ENCODE data around the gene TESMIN.

GRCh38 chr11:67633501-67634010, 3.8 kb upstream of the NUDT8 start:
- PRO-cap, result no peak

DNA sequence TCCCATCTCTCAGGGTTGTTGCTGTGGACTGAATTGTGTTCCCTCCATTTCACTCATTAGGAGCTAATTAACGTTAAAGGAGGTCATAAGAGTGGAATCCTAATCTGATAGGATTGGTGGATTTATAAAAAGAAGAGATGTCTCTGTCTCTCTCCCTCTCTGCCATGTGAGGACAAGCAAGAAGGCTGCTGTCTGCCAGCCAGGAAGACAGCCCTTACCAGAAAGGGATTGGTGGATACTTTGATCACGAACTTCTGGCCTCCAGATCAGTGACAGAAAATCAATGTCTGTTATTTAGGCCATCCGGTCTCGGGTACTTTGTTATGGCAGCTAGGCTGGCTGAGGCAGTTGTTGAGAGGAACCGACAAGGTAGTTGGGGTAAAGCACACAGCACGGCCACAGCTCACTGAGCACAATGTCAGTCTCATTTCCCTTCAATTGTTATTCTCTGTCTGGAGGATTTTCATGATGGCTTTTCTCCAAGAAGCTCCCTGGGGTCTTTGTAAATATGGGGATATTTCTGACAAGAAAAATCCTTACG, 72.8 kb upstream of the ALDH3B2 start:
- PRO-cap, result no peak

GRCh38 chr11:67991683-67992080, 12.2 kb downstream of the UNC93B1 start:
- PRO-cap, result no peak

- PRO-cap, result unidirectional peak, minus-strand start at chr11:68011238
These were observed 986 bp downstream of the ALDH3B1 start for GRCh38 chr11:68011124-68011501.

GRCh38 chr11:68043187-68044193, 4.7 kb downstream of the TCIRG1 start:
- PRO-cap, result no peak

GRCh38 chr11:68067625-68068350, 29.0 kb downstream of the TCIRG1 start:
- PRO-cap, result no peak

DNA sequence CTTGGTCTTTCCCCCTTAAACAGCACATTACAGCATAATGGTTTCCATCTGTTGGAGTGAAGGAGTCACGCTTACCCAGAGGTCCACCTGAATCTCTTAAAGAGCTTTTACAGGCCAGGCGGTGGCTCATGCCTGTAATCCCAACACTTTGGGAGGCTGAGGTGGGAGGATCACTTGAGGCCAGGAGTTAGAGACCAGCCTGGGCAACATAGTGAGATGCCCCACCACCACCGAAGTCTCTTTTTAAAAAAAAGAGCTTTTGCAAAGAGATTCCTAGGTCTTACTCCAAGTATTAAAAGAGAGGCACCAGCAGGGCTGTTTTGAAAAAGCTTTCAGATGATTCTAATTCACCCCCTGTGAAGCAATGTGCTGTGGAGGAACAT, 36.7 kb downstream of the TCIRG1 start:
- PRO-cap, result no peak

- PRO-cap, result no peak
These were observed 30.5 kb downstream of the CHKA start for GRCh38 chr11:68090504-68091173.

- PRO-cap, result no peak
These were observed 16.1 kb upstream of the LRP5 start for GRCh38 chr11:68296225-68296661.

DNA sequence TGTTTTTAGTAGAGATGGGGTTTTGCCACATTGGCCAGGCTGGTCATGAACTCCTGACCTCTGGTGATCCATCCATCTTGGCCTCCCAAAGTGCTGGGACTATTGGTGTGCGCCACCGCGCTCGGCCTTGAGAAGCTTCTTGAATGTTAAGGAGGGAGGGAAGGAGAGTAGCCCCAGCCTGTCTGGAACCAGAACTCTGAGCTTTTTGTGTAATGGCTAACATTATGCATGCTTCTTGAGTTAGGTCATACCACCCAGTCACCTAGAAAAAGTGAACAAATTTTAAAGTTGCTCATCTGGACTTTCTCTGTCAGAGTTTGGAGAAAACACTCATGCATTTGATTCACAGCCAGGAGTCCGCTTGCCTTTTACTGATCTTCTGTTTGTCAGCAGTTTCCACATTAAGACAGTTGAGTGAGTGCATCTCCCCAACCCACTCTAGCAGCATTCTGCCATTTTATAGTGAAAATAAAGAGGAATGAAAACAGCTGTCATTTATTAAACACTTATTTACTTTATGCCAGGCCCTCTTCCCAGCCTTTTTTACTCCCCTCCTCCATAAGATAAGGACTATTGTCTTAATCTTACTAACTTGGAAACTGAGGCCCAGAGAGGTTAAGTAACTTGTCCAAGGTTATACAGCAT, 82.1 kb downstream of the PPP6R3 start:
- PRO-cap, result no peak

DNA sequence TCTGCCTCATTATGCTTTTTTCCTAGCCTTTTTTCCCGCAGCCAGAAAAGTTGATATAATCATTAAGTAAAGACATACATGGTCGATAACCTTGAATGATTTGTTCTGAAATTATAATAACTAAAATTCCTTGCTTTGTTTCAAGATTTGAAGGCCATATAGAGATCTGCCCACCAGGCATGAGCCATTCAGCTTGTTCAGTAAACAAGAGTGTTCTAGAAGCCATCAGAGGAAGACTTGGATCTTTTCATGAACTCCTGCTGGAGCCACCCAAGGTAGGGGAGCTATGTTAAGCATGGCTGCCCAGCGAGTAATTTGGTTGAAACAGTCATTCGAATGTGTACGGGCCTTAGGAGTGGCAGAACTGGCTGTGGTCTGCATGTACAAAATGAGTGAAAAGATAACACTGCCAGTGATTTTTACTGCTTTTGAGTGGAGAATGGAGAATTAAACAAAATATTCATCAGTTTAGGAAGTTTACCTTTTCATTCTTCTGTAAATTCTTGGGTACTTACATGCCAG, 103.7 kb downstream of the PPP6R3 start:
- PRO-cap, result no peak

DNA sequence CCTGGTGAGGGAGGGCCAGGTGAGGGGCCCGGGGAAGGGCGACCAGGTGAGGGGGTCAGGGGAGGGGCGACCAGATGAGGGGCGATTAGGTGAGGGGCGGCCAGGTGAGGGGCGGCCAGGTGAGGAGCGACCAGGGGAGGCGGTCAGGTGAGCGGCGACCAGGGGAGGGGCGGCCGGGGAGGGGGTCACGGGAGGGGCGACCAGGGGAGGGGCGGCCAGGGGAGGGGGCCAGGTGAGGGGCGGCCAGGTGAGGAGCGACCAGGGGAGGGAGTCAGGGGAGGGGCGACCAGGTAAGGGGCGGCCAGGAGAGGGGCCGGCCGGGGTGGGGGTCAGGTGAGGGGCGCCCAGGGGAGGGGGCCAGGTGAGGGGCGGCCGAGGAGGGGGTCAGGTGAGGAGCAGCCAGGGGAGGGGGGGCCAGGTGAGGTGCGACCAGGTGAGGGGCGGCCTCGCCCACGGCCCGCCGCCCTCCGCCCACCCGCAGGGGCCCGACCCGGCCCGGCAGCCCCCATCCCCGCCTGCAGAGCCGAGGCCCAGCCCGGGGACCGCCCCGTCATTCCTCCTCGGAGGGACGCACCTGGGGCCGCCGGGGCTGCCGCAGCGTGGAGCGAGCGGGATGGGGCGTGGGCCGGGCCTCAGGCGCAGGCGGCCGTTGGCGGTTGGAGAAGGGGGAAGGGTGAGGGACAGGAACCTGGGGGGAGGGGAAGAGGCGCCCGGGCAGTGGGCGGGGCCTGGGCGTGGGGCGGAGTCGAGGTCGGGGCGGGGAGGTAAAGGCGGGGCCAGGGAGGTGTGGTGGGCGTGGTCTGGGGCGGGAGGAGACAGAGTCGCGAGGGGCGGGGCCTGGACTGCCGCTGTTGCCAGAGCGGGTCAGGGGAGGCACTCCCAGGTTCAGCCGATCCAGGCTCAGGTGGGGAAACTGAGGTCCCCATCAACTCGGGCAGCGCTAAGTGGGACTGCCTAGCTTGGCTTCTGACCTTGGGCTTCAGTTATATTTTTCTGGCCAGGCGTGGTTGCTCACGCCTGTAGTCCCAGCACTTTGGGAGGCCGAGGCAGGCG, at the start of gene TESMIN:
Gene TESMIN, minus strand, starts transcription at position 675 of the 1,053 bp plus-strand sequence.
- PRO-cap, result bidirectional peak, plus-strand start at position 818 of the sequence, minus-strand start at position 675 of the sequence

DNA sequence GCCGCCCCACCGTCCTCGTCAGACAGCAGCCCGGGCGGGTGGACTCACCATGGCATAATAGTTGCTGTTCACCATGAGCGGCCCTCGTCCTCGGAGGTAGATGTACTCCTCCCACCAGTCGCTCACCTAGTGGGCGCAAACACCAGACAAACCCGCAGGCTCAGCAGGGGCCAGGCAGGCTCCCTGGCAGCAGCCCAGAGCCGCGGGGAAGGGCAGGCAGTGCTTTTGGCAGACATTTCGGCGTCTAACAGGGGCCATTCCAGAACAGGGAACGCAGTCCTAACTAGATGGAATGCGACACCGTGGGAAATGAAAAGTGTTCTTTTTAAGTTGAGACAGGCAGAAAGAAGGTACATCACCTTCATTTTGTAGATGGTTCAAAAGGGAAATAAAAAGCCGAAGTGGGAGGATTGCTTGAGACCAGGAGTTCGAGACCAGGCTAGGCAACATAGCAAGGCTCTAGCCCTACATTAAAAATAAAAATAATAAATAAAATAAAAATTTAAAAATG, 44.9 kb downstream of the CPT1A start:
- PRO-cap, result no peak

GRCh38 chr11:68897869-68898817, 5.5 kb downstream of the MRPL21 start:
- PRO-cap, result no peak

DNA sequence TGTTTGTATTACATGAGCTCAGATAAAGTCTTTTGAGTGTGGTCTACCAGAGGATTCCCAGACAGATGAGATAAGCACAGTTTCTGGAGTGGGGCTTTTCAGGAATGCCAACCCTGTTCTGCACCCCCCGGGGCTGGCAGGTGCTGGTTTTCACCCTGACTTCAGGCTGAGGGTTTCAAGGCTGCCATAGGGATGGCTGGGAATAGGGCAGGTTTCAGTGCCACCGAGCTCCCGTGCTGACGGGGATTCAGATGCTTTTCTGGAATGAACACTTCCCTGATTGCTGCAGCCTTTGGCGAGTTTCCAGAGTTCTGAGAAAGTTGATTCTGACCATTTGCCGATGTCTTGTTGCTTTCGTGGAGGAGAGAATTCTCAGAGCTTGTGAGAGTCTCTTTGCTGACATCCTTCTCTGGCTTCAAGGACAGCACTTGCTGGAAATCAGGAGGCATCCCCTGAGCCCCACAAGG, 24.1 kb downstream of the IGHMBP2 start:
- PRO-cap, result no peak

GRCh38 chr11:68941730-68942469, 38.2 kb downstream of the IGHMBP2 start:
- PRO-cap, result no peak

DNA sequence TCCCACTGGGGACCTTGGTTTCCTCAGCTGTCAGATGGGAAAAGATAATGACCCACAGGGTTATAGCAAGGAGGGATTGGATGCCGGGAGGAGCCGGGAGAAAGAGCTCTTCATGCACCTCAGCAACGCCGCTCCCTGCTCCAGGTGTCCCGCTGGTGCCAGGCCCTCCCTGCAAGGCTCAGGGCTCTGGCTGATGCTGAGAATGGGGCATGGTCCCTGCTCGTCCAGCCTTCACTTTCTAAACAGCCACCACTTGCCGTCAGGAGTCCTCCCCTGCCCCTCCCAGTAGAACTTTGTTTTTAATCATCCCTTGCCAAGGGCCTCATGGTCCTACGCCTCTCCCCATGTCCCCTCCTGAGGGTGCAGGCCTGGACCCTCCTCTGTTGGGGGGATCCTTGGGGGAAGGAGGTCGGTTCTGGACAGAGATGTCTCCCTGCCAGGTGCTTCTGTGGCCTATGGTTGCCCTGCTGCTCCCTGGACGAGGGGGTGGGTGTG, 2.2 kb upstream of the MRGPRF start:
- PRO-cap, result no peak

- PRO-cap, result no peak
These were observed 13.3 kb upstream of the TPCN2 start for GRCh38 chr11:69035321-69035945.

DNA sequence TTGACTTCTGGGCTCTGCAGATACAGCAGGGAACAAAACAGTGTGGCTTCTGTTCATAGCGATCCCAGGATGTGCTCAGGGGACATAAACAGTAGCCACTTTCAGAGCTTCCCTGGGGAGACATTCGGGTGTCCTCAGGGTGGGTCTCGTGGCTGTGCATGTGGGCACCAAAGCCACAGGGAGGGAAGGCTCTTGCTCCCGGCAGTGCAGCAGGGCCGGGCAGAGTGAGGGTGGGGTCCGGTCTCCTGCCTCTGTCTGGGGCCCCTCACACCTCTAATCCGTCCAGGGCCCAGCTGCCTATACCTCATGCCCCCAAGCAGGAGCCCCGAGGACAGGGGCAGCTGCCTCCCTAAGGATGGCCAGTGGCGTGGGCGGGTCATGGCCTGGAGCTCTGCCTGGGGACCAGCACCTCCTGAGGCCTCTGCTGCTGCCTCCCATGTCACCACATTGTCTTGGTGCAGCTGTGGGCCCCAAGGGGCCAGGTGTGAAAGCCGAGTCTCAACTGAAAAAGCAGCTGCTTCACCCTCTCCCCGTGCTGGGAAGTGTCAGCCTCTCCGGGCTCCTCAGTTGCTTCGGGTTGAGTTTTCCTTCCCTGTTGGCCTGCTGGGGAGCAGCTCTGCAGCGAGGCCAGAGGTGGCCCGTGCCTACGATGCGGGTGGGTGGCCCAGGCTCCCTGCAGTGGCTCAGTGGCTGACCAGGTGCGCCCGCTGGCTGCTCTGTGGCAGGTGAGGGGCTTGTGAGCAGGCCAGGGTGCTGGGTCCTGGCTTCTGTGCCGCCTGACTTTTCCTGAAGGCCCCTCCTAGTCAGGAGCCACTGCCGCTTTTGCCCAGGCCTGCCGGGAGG, 3.9 kb downstream of the TPCN2 start:
- PRO-cap, result no peak

- PRO-cap, result no peak
These were observed 25.7 kb downstream of the TPCN2 start for GRCh38 chr11:69074451-69074755.